ENCODE data around the genes PSMA5 and SLC16A4.

GRCh38 chr1:109275478-109276050 lies 7.4 kb downstream of the PSRC1 start:
- RAMPAGE, long total RNA, result no peak
- RRBS, result no CpG with 5 or more reads among the region's 12 CpGs
PRO-cap:
- standard, result unidirectional peak, minus-strand start at chr1:109275883
- CoPRO, capped RNA only, 2 experiments, result no peak in any of the 2 experiments
- CoPRO, capped and uncapped RNA, 2 experiments, result no peak in any of the 2 experiments
- CoPRO, uncapped RNA only, 2 experiments, result no peak in any of the 2 experiments
CAGE:
- cytosol, long polyA plus RNA, result no peak
- long polyA plus RNA, result no peak
- nucleolus, long total RNA, result no peak
- nucleus, long polyA plus RNA, result no peak

DNA sequence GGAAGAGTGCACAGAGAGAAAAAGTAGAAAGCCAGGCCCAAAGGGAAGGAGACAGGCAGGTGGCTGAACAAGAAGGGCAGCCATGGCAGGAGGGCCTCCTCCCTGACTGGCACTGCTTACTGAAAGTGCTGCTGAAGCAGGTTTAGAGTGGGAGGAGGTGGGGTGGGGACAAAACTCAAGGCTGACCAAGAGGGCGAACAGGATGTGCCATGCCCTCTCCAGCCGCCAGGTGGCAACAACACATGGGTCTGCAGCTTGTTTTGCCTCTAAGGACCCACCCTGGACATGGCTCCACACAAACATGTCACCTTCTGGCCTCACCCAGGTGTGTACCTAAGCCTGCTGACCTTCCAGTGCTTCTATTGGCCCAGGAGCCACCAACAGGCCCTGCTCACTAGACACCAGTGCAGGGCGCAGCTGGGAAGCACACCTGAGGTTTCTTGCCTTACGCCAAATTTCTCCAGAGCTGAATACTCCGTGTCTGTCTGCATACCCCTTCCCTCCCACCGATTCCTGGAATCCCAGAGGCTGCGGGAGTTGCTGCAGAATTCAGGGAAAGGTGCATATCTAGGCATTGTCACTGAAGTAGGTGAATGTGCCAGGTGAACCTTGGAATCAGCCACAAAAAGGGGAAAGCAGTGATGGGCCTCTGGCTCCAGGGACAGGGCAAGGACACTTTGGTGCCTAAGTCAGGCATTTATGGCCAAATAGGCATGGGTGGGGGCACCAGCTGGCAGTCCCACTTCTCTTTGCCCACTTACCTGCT lies 5.4 kb downstream of the PSRC1 start:
- RAMPAGE, long total RNA, result no peak
- RRBS, result no CpG with 5 or more reads among the region's 7 CpGs
PRO-cap:
- standard, result no peak
- CoPRO, capped RNA only, 2 experiments, result no peak in any of the 2 experiments
- CoPRO, capped and uncapped RNA, 2 experiments, result no peak in any of the 2 experiments
- CoPRO, uncapped RNA only, 2 experiments, result no peak in any of the 2 experiments
CAGE:
- cytosol, long polyA plus RNA, result no peak
- long polyA plus RNA, result no peak
- nucleolus, long total RNA, result no peak
- nucleus, long polyA plus RNA, result no peak

DNA sequence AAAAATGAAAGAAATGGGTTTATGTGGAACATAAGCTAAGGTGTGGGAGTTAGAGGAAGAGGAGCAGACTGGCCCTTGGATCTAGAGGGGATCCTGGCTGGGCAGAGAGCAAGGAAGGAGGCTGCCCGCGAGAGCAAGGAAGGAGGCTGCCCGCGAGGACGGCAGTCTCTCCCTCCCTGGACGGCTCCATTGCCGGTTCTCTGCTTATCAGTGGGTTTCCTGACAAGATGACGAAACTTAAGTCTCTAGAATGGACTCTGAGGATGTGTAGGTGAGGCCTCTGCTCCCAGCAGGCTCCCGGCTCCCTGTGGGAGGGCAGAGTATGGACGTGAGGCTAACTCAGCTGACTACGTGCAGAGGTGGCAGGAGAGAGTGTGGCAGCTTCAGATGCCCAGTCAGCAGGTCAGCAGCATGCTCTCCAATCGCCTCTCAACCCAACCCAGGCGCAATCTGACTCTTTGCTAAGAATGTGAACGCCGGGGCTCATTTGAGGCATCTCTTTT lies 6.1 kb downstream of the MYBPHL start:
- RAMPAGE, long total RNA, result no peak
- RRBS, result 0% methylated on average over 1 of the region's 15 CpGs
PRO-cap:
- standard, result unidirectional peak, minus-strand start at position 202 of the sequence
- CoPRO, capped RNA only, 2 experiments, result peak in 1 of 2 experiments; most common plus-strand start position 248 of the sequence (in 1); most common minus-strand start position 202 of the sequence (in 1)
- CoPRO, capped and uncapped RNA, 2 experiments, result peak in 1 of 2 experiments; most common plus-strand start position 248 of the sequence (in 1); most common minus-strand start position 202 of the sequence (in 1)
- CoPRO, uncapped RNA only, 2 experiments, result no peak in any of the 2 experiments
CAGE:
- cytosol, long polyA plus RNA, result no peak
- long polyA plus RNA, result no peak
- nucleolus, long total RNA, result no peak
- nucleus, long polyA plus RNA, result no peak

DNA sequence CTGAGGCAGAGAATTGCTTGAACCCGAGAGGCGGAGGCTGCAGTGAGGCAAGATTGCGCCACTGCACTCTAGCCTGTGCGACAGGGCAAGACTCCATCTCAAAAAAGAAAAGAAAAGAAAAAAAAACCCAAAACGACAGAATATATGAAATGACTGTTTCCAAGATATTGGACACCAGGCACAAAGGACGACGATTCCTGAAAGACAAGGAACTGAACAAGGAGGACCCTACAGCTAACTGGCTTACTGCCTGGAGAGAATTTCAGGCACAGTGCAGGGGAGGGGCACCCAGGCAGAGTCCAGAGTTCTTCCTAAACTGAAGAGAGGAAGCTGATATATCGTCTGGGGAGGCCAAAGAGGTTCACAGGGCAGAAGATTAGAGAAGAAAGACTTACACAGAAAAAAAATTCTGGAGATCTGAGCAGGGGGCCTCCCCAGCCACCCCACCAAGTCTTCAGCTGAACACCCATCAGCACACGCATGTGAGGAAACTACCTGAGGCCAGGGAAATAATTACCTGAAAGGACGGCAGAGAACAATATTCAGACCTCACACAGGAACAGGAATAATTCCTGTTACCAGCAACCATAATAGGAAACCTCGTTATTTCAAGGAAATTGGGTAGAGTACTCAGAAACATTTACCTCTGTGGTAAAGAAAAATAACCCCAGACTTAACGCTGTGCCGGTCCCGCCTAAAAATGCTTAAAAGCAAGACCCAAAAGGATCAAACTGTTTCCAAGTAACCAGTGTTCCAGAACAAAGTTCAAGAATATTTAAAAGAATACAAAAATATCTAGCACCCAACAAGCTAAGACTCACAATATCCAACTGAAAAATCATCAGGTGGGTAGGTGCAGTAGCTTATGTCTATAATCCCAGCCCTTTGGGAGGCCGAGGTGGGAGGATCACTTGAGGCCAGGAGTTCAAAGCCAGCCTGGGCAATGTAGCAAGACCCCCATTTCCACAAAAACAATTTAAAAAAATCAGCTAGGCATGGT lies 24.5 kb downstream of the SORT1 start:
- RAMPAGE, long total RNA, result no peak
- RRBS, result no CpG with 5 or more reads among the region's 15 CpGs
PRO-cap:
- standard, result no peak
- CoPRO, capped RNA only, 2 experiments, result no peak in any of the 2 experiments
- CoPRO, capped and uncapped RNA, 2 experiments, result no peak in any of the 2 experiments
- CoPRO, uncapped RNA only, 2 experiments, result peak in 1 of 2 experiments; most common minus-strand start position 142 of the sequence (in 1)
CAGE:
- cytosol, long polyA plus RNA, result no peak
- long polyA plus RNA, result no peak
- nucleolus, long total RNA, result no peak
- nucleus, long polyA plus RNA, result no peak

- RAMPAGE, long total RNA, result no peak
- RRBS, result no CpG with 5 or more reads among the region's 4 CpGs
PRO-cap:
- standard, result no peak
- CoPRO, capped RNA only, 2 experiments, result no peak in any of the 2 experiments
- CoPRO, capped and uncapped RNA, 2 experiments, result peak in 1 of 2 experiments; most common minus-strand start chr1:109399527 (in 1)
- CoPRO, uncapped RNA only, 2 experiments, result peak in 1 of 2 experiments; most common minus-strand start chr1:109399570 (in 1)
CAGE:
- cytosol, long polyA plus RNA, result no peak
- long polyA plus RNA, result no peak
- nucleolus, long total RNA, result no peak
- nucleus, long polyA plus RNA, result no peak
These were observed 1.5 kb upstream of the SORT1 start for GRCh38 chr1:109399079-109399768.

DNA sequence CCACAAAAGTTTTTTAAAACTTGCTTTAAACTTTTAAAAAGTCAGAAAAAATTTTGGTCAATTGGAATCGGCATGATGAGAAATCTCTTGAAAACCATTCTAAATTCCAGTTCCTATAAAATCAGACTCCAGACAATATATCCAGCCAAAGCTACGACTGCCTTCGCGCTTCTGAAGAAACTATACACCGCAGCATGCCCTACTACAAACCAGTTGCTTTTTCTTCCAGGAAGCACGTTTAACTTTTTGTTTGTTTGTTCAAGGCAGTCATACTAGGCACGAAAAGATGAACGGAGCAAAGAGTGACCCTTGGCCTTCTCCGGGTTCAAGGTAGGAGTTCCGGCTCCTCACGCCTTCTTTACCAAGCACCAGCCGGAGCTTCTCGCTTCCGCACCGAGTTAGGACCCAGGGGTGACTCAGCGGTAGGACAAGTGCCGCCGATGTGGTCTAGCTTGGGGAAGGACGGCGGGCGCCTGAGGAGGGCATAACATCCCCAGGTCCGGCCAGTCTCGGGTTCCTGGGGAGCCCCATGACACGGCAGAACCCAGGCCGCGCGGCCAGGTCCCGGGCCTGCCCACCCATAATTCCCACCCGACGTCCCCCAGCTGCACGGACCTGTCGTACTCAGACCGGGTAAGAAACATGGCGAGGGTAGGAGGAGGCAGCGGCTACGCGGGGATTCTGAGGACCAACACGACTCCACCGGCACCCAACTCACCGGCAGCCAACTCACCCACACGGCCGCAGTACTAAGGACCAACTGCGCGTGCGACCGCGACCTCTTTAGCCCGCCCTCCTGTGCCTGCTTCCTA lies at the start of gene PSMA5:
Gene PSMA5 (minus strand): TSS at position 762 of the 812 bp plus-strand sequence.
- RAMPAGE, long total RNA, result start-site peak on the minus strand centred at position 730 of the sequence, 38 bp wide, 1,145 and 699 reads in 2 replicates
- RRBS, result 1% methylated on average over 17 of the region's 48 CpGs
PRO-cap:
- standard, result bidirectional peak, plus-strand start at position 401 of the sequence, minus-strand start at position 418 of the sequence; bidirectional peak, plus-strand start outside the sequence, minus-strand start at position 751 of the sequence
- CoPRO, capped RNA only, 2 experiments, result peak in 2 of 2 experiments; most common plus-strand start position 506 of the sequence (in 2); most common minus-strand start position 418 of the sequence (in 2)
- CoPRO, capped and uncapped RNA, 2 experiments, result peak in 2 of 2 experiments; most common minus-strand start position 751 of the sequence (in 1)
- CoPRO, uncapped RNA only, 2 experiments, result no peak in any of the 2 experiments
CAGE:
- cytosol, long polyA plus RNA, result start-site peak on the minus strand centred at position 740 of the sequence, 50 bp wide, 2,370 and 2,315 reads in 2 replicates
- long polyA plus RNA, result start-site peak on the minus strand centred at position 740 of the sequence, 50 bp wide, 1,413 and 3,864 reads in 2 replicates
- nucleolus, long total RNA, result no peak
- nucleus, long polyA plus RNA, result start-site peak on the minus strand centred at position 745 of the sequence, 40 bp wide, 2,688 and 601 reads in 2 replicates

- RAMPAGE, long total RNA, result no peak
- RRBS, result no CpG with 5 or more reads among the region's 22 CpGs
PRO-cap:
- standard, result unidirectional peak, minus-strand start at chr1:109548226
- CoPRO, capped RNA only, 2 experiments, result no peak in any of the 2 experiments
- CoPRO, capped and uncapped RNA, 2 experiments, result no peak in any of the 2 experiments
- CoPRO, uncapped RNA only, 2 experiments, result no peak in any of the 2 experiments
CAGE:
- cytosol, long polyA plus RNA, result no peak
- long polyA plus RNA, result no peak
- nucleolus, long total RNA, result no peak
- nucleus, long polyA plus RNA, result no peak
These were observed 648 bp upstream of the GNAI3 start for GRCh38 chr1:109547598-109548336.

GRCh38 chr1:109598644-109599006 lies 20.8 kb downstream of the GNAT2 start:
- RAMPAGE, long total RNA, result no peak
- RRBS, result 84% methylated on average over 2 of the region's 5 CpGs
PRO-cap:
- standard, result unidirectional peak, plus-strand start at chr1:109598939
- CoPRO, capped RNA only, 2 experiments, result no peak in any of the 2 experiments
- CoPRO, capped and uncapped RNA, 2 experiments, result peak in 2 of 2 experiments; most common plus-strand start chr1:109598940 (in 2)
- CoPRO, uncapped RNA only, 2 experiments, result peak in 2 of 2 experiments; most common plus-strand start chr1:109598940 (in 2)
CAGE:
- cytosol, long polyA plus RNA, result no peak
- long polyA plus RNA, result no peak
- nucleolus, long total RNA, result no peak
- nucleus, long polyA plus RNA, result no peak

GRCh38 chr1:109618739-109619289 lies 602 bp downstream of the GNAT2 start:
- RAMPAGE, long total RNA, result no peak
- RRBS, result no CpG with 5 or more reads among the region's 3 CpGs
PRO-cap:
- standard, result no peak
- CoPRO, capped RNA only, 2 experiments, result no peak in any of the 2 experiments
- CoPRO, capped and uncapped RNA, 2 experiments, result no peak in any of the 2 experiments
- CoPRO, uncapped RNA only, 2 experiments, result no peak in any of the 2 experiments
CAGE:
- cytosol, long polyA plus RNA, result no peak
- long polyA plus RNA, result no peak
- nucleolus, long total RNA, result no peak
- nucleus, long polyA plus RNA, result no peak

GRCh38 chr1:109711408-109711918 lies 588 bp upstream of the GSTM5 start:
- RAMPAGE, long total RNA, result no peak
- RRBS, result no CpG with 5 or more reads among the region's 11 CpGs
PRO-cap:
- standard, result no peak
- CoPRO, capped RNA only, 2 experiments, result no peak in any of the 2 experiments
- CoPRO, capped and uncapped RNA, 2 experiments, result no peak in any of the 2 experiments
- CoPRO, uncapped RNA only, 2 experiments, result no peak in any of the 2 experiments
CAGE:
- cytosol, long polyA plus RNA, result no peak
- long polyA plus RNA, result no peak
- nucleolus, long total RNA, result no peak
- nucleus, long polyA plus RNA, result no peak

- RAMPAGE, long total RNA, result no peak
- RRBS, result no CpG with 5 or more reads among the region's 6 CpGs
PRO-cap:
- standard, result no peak
- CoPRO, capped RNA only, 2 experiments, result no peak in any of the 2 experiments
- CoPRO, capped and uncapped RNA, 2 experiments, result no peak in any of the 2 experiments
- CoPRO, uncapped RNA only, 2 experiments, result no peak in any of the 2 experiments
CAGE:
- cytosol, long polyA plus RNA, result no peak
- long polyA plus RNA, result no peak
- nucleolus, long total RNA, result no peak
- nucleus, long polyA plus RNA, result no peak
These were observed 1.3 kb upstream of the AHCYL1 start for GRCh38 chr1:109983246-109983635.

DNA sequence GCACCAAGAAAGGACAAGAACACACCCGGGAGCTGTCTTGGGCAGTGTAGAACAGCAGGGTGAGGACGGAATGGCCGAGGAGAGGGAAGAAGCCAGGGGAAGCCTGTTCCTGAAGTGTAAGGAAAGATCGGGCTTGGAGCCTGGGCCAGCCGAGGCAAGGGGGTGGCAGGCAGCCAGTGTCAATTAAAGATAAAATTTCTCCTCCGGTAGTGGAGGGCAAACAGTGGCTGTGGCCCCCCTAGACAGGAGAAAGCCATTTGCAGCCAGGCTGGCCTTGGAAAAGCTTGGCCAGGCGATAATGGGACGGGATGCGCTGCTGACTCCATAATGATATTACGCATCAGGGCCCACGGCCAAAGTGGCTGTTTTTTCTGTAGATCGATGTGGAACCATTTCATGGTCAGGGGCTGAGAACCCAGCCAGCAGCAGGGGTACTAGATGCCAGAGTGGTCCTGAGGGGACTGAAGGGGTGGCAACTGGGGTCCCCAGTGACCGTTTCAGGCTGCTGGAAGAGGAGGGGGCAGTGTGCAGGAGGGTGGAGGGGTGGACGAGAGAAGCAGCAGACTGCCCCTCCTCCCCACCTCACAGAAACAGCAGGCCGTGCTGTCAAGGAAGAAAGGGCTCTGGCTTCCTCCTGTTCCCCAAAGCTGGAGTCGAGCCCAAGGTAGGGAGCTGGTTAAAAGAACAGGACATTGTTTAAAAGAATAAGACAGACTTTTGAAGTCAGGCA lies 25.1 kb downstream of the KCNC4 start:
- RAMPAGE, long total RNA, result no peak
- RRBS, result no CpG with 5 or more reads among the region's 16 CpGs
PRO-cap:
- standard, result no peak
- CoPRO, capped RNA only, 2 experiments, result no peak in any of the 2 experiments
- CoPRO, capped and uncapped RNA, 2 experiments, result no peak in any of the 2 experiments
- CoPRO, uncapped RNA only, 2 experiments, result no peak in any of the 2 experiments
CAGE:
- cytosol, long polyA plus RNA, result no peak
- long polyA plus RNA, result no peak
- nucleolus, long total RNA, result no peak
- nucleus, long polyA plus RNA, result no peak

DNA sequence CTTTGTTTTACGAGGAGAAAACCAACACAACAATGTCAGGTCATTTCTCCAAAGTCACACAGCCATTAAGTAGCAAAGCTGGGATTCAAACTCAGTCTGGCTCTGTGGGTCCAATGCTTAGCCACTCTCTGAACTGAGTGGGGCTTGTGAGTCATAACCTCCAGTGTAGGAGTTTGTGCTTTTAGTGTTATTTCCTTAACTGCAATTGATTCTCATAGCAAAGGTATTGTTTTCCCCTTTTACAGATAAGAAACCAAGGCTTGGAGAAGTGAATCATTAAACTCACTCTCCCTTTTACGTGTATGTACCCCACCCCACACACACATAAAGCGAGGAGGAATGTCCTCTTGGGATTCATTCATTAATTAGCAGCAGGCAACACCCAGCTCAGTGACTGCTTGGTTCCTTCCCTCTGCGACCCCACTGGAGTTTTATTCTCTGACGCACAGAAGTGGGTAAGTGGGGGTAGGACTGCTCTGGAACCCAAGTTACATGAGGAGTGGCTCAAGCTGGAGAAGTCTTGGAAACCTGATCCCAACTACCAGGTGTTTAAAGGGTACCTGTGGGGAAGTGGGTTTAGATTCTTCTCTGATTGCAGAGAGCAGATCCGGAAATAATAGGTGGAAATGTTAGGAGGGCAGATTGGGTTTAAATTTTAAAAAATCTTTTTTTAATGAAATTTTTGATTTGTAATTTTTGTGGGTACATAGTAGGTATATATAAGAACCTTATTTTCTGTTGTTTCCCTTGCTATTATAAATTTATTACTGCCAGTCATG lies 26.3 kb downstream of the KCNC4 start:
- RAMPAGE, long total RNA, result no peak
- RRBS, result no CpG with 5 or more reads among the region's 6 CpGs
PRO-cap:
- standard, result no peak
- CoPRO, capped RNA only, 2 experiments, result no peak in any of the 2 experiments
- CoPRO, capped and uncapped RNA, 2 experiments, result no peak in any of the 2 experiments
- CoPRO, uncapped RNA only, 2 experiments, result no peak in any of the 2 experiments
CAGE:
- cytosol, long polyA plus RNA, result no peak
- long polyA plus RNA, result no peak
- nucleolus, long total RNA, result no peak
- nucleus, long polyA plus RNA, result no peak

DNA sequence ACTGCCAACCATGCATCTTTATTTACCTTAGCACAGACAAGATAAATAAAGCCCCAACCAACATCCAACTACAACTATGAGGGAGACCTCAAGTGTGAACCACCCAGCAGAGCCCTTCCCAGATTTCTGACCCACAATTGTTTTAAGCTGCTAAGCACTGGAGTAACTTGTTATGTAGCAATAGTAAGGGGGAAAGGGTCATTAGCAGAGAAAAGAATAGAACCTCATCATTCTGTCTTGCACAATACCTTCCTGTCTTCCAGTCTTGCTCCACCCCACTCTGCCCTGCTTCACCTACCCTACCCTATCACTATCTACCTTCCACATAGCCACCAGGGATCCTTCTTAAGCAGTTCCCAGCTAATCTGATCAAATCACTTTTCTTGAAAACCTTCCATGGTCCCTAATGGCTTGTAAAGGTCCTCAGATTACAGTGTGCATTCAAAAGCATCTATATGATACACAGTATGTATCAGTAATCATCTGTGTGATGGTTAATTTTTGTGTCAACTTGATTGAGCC lies 19.7 kb upstream of the RBM15 start:
- RAMPAGE, long total RNA, result no peak
PRO-cap:
- standard, result no peak
- CoPRO, capped RNA only, 2 experiments, result no peak in any of the 2 experiments
- CoPRO, capped and uncapped RNA, 2 experiments, result no peak in any of the 2 experiments
- CoPRO, uncapped RNA only, 2 experiments, result no peak in any of the 2 experiments
CAGE:
- cytosol, long polyA plus RNA, result no peak
- long polyA plus RNA, result no peak
- nucleolus, long total RNA, result no peak
- nucleus, long polyA plus RNA, result no peak

- RAMPAGE, long total RNA, result no peak
- RRBS, result no CpG with 5 or more reads among the region's 13 CpGs
PRO-cap:
- standard, result no peak
- CoPRO, capped RNA only, 2 experiments, result no peak in any of the 2 experiments
- CoPRO, capped and uncapped RNA, 2 experiments, result no peak in any of the 2 experiments
- CoPRO, uncapped RNA only, 2 experiments, result peak in 1 of 2 experiments; most common plus-strand start chr1:110391171 (in 1); most common minus-strand start chr1:110391281 (in 1)
CAGE:
- cytosol, long polyA plus RNA, result no peak
- long polyA plus RNA, result no peak
- nucleolus, long total RNA, result no peak
- nucleus, long polyA plus RNA, result no peak
These were observed at the start of gene SLC16A4 for GRCh38 chr1:110390584-110391642. Gene SLC16A4, minus strand, starts transcription at chr1:110391026.

DNA sequence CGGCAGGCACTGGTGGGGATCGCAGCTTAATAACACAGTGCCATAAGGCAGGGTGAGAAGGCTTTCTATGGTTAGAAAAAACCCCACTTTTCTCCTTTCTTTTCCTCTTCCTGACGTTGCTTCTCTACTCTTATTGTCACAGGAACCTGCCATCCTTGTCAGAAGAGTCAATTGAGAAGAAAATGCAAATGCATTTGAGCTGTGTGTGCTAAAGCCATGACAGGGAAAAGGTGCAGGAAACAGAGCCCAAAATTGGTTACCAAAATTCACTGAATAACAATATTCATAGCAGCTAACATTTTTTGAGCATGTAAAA lies 15.0 kb upstream of the KCNA10 start:
- RAMPAGE, long total RNA, result no peak
- RRBS, result no CpG with 5 or more reads among the region's 3 CpGs
PRO-cap:
- standard, result no peak
- CoPRO, capped RNA only, 2 experiments, result no peak in any of the 2 experiments
- CoPRO, capped and uncapped RNA, 2 experiments, result no peak in any of the 2 experiments
- CoPRO, uncapped RNA only, 2 experiments, result no peak in any of the 2 experiments
CAGE:
- cytosol, long polyA plus RNA, result no peak
- long polyA plus RNA, result no peak
- nucleolus, long total RNA, result no peak
- nucleus, long polyA plus RNA, result no peak

GRCh38 chr1:110887942-110888518 lies 15.1 kb downstream of the CD53 start:
- RAMPAGE, long total RNA, result no peak
- RRBS, result no CpG with 5 or more reads among the region's 8 CpGs
PRO-cap:
- standard, result no peak
- CoPRO, capped RNA only, 2 experiments, result no peak in any of the 2 experiments
- CoPRO, capped and uncapped RNA, 2 experiments, result no peak in any of the 2 experiments
- CoPRO, uncapped RNA only, 2 experiments, result no peak in any of the 2 experiments
CAGE:
- cytosol, long polyA plus RNA, result no peak
- long polyA plus RNA, result no peak
- nucleolus, long total RNA, result no peak
- nucleus, long polyA plus RNA, result no peak

DNA sequence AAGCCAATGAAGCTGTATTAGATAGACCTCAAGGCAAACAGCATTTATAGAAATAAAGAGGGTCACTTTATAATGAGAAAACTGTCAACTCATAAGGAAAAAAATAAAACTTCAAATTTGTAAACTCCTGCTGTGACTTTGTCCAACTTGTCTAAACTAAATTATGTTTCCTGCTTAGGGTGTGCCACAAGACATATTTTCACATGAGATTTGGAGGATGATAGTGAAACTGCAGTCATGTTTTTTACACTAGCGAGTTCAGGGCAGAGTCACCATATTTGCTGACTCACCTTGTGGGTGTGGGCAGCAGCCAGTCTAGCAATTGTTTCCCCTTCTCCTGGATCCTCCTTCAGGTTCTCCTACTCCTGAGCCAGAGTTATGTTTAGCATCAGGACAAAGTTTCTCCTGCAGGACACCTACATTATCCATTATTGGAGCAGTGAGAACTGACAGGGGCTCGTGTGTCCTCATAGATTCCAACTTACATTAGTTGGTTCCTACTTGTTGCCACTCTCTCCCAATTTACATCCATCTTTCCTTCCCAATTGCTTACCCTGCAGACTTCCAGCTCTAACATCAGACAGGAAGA lies 43.9 kb downstream of the CD53 start:
- RAMPAGE, long total RNA, result no peak
- RRBS, result no CpG with 5 or more reads among the region's 2 CpGs
PRO-cap:
- standard, result bidirectional peak, plus-strand start at position 348 of the sequence, minus-strand start at position 158 of the sequence
- CoPRO, capped RNA only, 2 experiments, result peak in 2 of 2 experiments; most common plus-strand start position 362 of the sequence (in 2); most common minus-strand start position 165 of the sequence (in 2)
- CoPRO, capped and uncapped RNA, 2 experiments, result peak in 2 of 2 experiments; most common plus-strand start position 313 of the sequence (in 2); most common minus-strand start position 165 of the sequence (in 2)
- CoPRO, uncapped RNA only, 2 experiments, result no peak in any of the 2 experiments
CAGE:
- cytosol, long polyA plus RNA, result no peak
- long polyA plus RNA, result no peak
- nucleolus, long total RNA, result no peak
- nucleus, long polyA plus RNA, result no peak